Measurements from ENCODE around the genes EXOSC10, UBIAD1 and MFN2.

DNA sequence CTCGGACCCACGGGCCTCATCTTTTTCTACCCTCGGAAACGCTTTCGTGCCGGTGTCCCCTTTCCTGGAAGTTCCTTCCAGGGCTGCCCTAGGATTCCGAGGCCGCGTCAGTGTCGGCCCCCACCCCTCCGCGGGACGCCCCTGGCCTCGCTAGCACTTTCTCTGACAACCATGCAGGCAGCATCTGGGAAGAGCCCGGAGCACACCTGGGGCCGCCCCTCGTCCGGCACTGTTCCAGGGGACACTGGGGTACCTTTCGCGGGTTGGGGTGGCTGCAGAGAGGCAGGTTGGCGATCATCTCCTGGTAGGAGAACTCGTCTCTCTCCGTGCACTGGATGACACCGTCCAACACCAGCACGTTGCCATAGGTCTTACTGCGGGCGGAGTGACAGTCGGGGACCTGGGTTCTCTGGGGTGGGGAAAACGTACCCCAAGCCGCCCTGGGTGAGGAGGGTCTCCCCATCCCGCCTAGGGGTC is 808 bp downstream of the SRM start:
- RRBS: no CpG with 5 or more reads among the region's 31 CpGs

DNA sequence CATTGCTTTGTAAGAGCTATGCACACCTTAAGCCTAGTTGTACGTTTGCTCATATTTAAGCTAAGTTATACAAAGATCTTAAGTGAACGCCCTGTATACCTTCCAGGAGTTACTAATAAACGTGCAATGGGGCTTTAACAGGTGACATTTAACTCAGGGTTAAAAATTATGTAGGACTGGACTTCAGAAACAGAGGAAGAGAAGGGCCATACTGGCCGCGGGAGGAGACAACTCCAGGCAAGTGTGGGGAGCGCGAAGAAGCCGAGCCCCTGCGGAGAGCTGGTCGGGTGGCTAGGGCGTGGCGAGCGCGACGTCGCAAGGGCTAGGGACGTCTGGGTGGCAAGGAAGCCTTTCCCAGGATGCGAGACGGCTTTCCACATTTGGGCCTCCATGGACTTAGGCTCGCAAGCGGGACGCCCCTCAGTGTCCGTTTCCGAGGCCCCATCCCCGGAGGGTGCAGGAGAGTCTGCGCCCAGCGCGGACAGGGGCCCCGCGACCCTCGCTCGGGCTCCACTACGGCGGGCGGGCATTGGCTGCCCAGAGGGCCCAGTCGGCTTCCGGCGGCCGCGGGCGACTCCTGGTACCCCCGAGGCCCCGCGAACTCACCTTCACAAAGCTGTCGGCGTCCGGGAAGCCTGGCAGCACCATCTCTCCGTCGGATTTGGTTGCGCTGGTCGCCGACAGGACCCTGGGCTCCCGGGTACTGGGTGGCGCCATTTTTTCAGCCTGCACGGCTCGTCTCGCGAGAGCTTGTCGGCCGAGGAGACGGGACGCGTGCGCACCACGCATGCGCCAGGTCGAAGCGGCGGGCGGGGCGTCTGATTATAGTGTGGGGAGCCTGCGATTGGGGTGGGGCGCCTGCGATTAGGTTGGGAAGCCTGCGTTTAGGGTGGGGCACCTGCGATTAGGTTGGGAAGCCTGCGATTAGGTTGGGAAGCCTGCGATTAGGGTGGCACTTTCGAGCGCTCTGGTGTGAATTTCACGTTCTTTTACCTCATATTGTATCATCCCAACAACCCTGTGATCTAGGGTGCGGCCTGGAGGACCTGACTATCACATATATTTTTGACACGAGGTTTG is at the start of gene EXOSC10:
TSS of gene EXOSC10 (minus strand) at position 755 of the 1,080 bp plus-strand sequence.
- RRBS: 4% methylated on average over 21 of the region's 83 CpGs

GRCh38 chr1:11262746-11262999 is 322 bp upstream of the MTOR start:
- RRBS: 2% methylated on average over 7 of the region's 19 CpGs

DNA sequence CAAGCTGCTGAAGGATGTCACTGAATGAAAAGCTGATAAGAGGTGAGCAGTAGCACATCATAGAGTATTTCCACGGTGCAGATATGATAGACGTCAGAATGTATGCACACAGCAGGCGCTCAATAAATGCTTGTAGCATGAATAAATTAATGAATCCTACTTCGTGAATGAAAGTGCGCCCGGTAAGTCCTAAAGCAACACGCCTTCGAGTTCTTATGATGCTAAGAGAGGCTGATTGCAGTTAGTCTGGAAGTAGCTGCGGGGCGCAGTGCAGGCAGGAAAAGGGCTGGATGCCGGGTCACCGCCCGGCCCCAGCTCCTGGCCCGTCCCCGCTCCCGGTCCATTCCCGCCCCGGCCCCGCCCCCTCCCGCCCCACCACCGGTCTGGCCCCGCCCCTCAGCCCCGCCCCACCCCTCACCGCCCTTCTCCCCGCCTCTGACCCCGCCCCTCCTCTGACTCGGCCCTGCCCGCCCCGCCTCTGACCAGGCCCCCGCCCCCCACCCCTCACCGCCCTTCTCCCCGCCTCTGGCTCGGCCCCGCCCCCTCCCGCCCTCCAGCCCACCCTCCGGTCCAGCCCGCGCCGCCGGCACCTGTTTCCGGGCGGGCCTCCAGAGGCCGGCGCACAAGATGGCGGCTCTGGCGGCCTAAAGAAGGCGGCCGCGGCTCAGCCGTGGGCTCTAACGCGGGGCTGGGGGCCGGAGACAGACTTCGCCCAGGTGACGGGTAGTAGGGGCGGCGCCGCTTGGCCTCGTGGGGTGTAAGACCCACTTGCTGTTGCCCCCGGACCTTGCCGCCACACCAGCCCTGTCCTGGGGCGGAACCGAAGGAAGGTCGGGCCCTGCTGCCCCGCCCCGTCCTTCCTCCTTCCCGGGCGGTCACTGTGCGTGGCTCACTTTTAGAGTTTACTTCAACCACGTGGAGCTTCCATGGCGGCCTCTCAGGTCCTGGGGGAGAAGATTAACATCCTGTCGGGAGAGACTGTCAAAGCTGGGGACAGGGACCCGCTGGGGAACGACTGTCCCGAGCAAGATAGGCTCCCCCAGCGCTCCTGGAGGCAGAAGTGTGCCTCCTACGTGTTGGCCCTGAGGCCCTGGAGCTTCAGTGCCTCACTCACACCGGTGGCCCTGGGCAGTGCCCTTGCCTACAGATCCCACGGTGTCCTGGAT is at the start of gene UBIAD1:
TSS of gene UBIAD1 (plus strand) at position 593 of the 1,166 bp plus-strand sequence.
- RRBS: 3% methylated on average over 18 of the region's 79 CpGs

GRCh38 chr1:11562665-11563096 is 83.7 kb downstream of the DISP3 start:
- RRBS: no CpG with 5 or more reads among the region's 6 CpGs

DNA sequence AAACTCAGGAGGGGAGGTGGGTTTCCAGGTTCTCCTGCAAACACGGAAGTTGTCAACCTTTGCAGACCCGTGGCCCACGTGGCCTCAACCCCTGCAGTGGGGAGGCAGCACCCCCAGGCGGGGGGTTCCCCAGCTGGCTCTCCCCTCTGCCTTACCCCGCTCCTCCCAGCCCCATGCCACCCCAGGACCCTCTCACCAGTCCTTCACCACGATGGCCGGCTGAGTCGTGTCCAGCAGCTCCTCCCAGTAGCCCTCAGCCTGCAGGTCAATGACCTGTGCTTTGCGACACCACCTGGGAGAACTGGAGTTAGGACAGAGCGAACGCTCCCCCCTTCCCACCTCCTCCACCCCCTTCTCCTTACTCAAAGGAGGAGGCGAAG is 4.7 kb downstream of the FBXO2 start:
- RRBS: no CpG with 5 or more reads among the region's 12 CpGs

GRCh38 chr1:11787602-11788486 is 17.9 kb downstream of the MTHFR start:
- RRBS: no CpG with 5 or more reads among the region's 18 CpGs

DNA sequence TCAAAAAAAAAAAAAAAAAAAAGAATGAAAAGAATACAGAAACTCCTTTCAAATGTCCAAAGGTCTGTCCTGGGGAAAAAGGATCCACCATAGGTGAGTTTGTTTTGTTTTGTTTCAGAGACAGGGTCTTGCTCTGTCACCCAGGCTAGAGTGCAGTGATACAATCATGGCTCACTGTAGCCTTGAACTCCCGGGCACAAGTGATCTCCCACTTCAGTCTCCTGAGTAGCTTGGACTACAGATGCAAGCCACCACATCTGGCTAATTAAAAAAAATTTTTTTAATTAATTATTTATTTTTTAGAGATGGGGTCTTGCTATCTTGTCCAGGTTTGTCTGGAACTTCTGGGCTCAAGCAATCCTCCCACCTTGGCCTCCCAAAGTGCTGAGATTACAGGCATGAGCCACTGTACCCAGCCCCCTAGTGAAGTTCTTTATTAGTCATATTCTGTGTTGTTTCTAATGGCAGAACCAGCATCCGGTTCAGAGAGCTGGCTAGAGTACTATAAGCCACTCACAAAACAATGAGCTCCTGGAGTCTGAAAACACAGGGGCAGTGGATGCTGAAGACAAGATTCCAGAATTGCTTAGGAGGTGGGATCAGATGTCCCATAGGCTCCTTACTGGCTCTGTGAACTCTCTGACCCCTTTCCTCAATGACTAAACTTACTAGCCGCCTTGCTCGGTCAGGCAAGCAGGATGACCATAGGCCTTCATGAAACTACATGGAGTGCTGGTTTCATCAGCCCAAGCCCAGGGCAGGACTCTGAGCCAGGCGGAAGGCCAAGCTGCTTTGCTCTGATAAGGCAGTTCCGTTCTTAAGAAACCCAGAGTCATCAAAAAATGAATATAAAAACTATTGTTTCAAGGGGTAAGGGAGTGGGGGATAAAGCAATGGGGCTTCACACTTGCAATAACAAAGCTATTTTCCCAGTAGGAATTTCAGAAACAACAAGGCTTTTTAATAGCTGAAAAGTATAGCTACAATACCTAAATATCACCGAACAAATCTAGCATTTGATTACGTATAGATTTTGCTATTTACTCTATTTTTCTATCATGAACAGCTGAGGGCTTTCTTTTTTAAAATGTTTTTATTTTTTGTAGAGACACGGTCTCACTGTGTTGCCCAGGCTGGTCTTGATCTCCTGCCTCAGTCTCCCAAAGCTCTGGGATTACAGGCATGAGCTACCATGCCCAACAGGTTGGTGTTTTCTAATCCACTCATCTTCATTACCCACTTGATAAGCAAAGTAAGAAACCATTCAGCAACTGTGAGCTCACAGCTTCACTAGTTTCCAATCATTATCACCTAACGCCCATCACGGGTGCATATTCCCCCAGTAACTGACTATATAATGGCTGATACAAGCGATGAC is 8.1 kb downstream of the MTHFR start:
- RRBS: no CpG with 5 or more reads among the region's 12 CpGs

GRCh38 chr1:11802955-11803384 is 2.8 kb downstream of the MTHFR start:
- RRBS: 22% methylated on average over 6 of the region's 15 CpGs

- RRBS: 3% methylated on average over 30 of the region's 83 CpGs
These were observed at the start of gene MFN2 for GRCh38 chr1:11979376-11980546. MFN2 (plus strand) TSS chr1:11980444.

DNA sequence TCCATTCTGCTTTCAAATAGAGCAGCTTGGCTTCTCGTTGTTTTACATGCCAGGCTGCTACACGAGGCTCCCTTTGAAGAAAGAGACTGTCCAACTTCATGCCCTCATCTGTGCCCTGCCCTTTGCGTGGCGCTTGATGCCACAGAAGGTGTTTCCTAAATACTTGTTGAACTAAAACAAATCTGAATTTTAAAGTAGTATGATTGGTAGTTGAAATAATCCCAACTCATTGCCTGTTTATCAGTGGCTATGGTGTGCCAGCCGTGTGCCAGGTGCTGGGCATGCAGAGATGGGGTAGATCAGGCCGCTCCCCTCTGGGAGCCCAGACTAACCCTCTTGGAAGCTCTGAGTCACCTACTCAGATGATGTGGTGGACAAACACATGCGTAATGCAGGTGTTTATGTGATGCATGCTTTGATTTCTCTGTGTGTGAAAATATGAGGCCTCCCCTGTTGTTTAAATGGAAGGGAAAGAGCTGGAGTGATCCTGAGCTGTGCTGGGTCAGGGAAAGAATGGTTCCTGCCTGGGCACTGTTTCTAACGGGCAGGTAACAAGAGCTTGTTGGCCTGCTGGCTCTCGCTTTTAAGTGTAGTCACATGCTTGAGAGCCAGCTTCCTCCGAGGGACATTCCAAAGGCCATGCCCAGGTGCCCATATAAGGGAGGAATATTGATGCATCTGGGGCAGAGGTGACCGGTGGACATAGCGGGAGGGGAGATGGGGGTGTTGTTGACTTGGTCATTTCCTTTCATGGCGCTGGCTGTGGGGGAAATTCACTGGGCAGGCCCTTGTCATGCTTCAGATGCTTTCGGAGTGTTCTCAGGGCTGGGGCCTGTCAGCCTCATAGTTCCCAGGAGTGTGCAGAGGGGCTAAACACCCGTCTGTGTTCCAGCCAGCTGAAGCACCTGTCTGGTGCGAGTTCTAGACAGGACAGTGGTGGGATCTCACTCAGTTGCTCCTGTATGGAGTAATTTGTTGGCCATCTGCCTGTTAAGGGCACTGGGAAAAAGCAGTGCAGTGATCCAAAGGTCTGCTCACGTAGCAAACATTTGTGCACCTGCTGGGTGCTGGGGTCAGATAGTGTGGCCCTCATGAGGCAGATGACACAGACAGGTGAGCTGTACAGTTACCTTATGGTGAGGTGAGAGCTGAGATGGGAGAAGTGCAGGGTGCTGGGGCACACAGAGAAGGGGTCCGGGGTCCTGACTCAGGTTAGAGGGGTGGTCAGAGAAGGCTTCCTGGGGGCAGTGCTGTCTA is 10.3 kb downstream of the MFN2 start:
- RRBS: 97% methylated on average over 1 of the region's 18 CpGs

- RRBS: no CpG with 5 or more reads among the region's 10 CpGs
These were observed 12.1 kb downstream of the MFN2 start for GRCh38 chr1:11992325-11992683.

- RRBS: 90% methylated on average over 1 of the region's 16 CpGs
These were observed 41.3 kb upstream of the TNFRSF1B start for GRCh38 chr1:12125367-12126027.

GRCh38 chr1:12158688-12159191 is 8.1 kb upstream of the TNFRSF1B start:
- RRBS: no CpG with 5 or more reads among the region's 14 CpGs

GRCh38 chr1:12168167-12169311 is 1.7 kb downstream of the TNFRSF1B start:
- RRBS: no CpG with 5 or more reads among the region's 23 CpGs

DNA sequence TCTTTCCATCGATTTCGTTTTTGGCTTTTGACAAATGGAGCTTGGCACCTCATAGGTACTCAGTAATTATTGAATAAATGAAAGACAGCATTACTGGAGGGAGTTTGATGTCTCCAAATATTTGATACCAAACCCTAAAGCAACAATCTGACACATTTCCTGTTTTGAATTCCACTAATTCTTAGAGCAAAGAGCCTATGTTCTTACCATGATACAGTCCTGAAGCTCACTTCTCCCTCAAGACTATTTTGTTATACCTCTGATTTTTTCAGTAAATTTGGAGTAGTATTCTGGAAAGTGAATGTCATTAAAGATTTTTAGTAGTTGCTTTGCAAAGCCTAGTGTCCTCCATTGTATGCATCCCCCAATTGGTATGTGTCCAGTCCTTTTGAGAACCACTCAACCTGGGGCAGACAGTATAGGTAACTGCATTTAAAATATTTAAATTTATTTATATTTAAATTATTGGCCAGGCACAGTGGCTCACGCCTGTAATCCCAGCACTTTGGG is 162.8 kb downstream of the DHRS3 start:
- RRBS: no CpG with 5 or more reads among the region's 3 CpGs

- RRBS: no CpG with 5 or more reads among the region's 7 CpGs
These were observed 153.3 kb downstream of the DHRS3 start for GRCh38 chr1:12464574-12465146.

- RRBS: no CpG with 5 or more reads among the region's 11 CpGs
These were observed 98.3 kb downstream of the DHRS3 start for GRCh38 chr1:12519654-12520208.

DNA sequence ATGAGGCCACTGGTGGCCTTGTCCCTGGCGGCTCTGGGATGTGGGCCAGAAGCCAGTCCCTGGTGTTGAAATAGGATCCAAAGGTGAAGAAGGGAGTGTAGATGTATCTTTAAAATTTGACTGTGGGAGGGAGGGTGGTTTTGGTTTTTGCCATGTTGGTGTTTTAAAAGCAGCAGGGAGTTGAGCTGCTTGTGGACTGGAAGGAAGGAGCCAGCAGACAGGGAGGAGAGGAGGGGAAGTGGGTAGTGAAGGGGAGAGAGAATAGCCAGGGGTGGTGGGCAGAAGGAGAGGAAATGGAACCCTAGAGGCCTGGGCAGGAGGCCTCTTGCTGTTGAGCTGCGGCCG is 92.5 kb downstream of the DHRS3 start:
- RRBS: no CpG with 5 or more reads among the region's 3 CpGs

GRCh38 chr1:12567224-12568173 is 50.5 kb downstream of the DHRS3 start:
- RRBS: no CpG with 5 or more reads among the region's 13 CpGs